Endothelial cell of umbilical vein (primary cell): ENCODE data around the gene TPX2.

DNA sequence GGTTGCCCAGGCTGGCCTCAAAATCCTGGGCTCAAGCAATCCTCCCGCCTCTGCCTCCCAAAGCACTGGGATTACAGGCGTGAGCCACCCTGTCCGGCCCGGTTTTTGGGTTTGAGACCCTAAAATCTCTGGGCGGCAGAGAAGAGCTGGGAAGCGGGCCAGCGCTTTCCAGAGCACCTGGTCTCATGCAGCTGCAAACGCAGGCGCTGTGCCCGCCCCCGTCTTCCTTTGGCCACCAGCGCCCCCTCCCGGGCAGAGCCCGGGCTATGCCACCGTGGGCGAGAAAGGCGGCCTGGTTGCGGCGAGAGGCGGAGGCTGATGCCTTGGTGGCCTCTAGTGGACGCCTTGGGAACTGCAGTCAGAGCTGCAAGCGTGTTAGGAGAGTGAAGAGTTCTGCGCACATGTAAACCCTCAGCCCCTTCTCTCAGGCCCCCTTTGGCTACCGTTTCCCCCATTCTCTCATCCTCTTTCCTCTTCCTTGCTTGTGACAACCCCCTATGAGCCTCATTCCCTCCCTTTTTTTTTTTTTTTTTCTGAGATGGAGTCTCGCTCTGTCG lies 7.7 kb downstream of the ID1 start:
- PRO-cap: no peak
CAGE:
- cytosol, long polyA minus RNA: no peak
- cytosol, long polyA plus RNA: no peak
- long polyA plus RNA: no peak
- nucleus, long polyA minus RNA: no peak
- nucleus, long polyA plus RNA: no peak

GRCh38 chr20:31675629-31676352 lies 38.1 kb downstream of the COX4I2 start:
- PRO-cap: no peak
CAGE:
- cytosol, long polyA minus RNA: no peak
- cytosol, long polyA plus RNA: no peak
- long polyA plus RNA: no peak
- nucleus, long polyA minus RNA: no peak
- nucleus, long polyA plus RNA: no peak

- PRO-cap: unidirectional peak, minus-strand start at chr20:31696196
CAGE:
- cytosol, long polyA minus RNA: no peak
- cytosol, long polyA plus RNA: no peak
- long polyA plus RNA: no peak
- nucleus, long polyA minus RNA: no peak
- nucleus, long polyA plus RNA: no peak
Observed at GRCh38 chr20:31695489-31696755, 26.7 kb downstream of the BCL2L1 start.

DNA sequence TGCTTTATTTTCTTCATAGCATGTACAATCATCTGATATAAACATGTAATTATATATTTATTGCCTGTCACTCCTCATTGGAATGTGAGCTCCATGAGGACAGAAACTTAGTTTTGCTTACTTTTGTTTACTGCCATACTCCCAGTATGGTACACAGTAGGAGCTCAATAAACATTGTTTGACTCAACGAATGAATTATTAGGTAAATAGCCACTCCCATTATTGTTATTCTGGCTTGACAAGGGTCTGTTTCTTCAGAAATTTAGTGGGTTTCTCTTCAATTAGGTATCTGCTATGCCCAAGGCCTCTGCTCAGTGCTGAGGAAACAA lies 6.4 kb downstream of the BCL2L1 start:
- PRO-cap: no peak
CAGE:
- cytosol, long polyA minus RNA: no peak
- cytosol, long polyA plus RNA: no peak
- long polyA plus RNA: no peak
- nucleus, long polyA minus RNA: no peak
- nucleus, long polyA plus RNA: no peak

- PRO-cap: bidirectional peak, plus-strand start at chr20:31739290, minus-strand start at chr20:31739109
CAGE:
- cytosol, long polyA minus RNA: start-site peak on the plus strand at chr20:31739280-31739355, 1,444 reads; start-site peak on the plus strand at chr20:31739475-31739555, 94 reads
- cytosol, long polyA plus RNA: start-site peak on the plus strand at chr20:31739280-31739384, 945 and 1,832 reads in 2 replicates
- long polyA plus RNA: start-site peak on the plus strand at chr20:31739266-31739386, 2,465 and 3,262 reads in 2 replicates
- nucleus, long polyA minus RNA: start-site peak on the minus strand at chr20:31739095-31739115, 18 reads; start-site peak on the plus strand at chr20:31739253-31739373, 3,828 reads; start-site peak on the plus strand at chr20:31739471-31739605, 477 reads
- nucleus, long polyA plus RNA: start-site peak on the plus strand at chr20:31739284-31739384, 835 and 1,479 reads in 2 replicates
Observed at GRCh38 chr20:31738568-31739910, at the start of gene TPX2. TSS of gene TPX2 (plus strand) at chr20:31739290.

DNA sequence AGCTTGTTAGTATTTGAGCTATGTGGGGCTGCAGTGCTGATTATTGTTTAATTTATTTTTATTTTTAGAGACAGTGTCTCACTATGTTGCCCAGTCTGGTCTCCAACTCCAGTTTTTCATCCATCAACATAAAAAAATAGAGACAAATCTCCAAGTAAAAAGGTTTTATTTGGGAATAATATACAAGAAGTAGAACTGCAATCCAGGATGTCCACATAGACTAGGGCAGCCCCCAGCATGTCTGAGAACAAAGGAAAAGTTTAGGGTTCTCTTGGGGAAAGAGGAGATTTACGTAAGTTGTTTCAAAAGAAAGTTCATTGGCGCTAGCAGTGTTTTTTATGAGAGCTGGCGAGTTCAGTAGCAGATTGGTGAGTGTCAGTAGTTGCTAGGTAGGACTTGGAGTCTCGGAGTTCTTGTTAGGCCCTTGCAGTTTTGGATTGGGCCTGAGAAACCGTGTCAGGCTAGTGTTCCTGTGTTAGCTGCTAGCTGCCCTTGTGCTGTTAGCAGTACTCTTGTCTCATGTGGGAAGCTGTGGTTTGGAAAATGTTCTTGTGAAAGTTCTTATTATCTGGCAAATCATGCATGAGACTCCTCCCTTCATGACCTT lies 24.6 kb downstream of the TTLL9 start:
- PRO-cap: no peak
CAGE:
- cytosol, long polyA minus RNA: no peak
- cytosol, long polyA plus RNA: no peak
- long polyA plus RNA: no peak
- nucleus, long polyA minus RNA: no peak
- nucleus, long polyA plus RNA: no peak

- PRO-cap: unidirectional peak, plus-strand start at chr20:32010613; unidirectional peak, minus-strand start at chr20:32010858
CAGE:
- cytosol, long polyA minus RNA: no peak
- cytosol, long polyA plus RNA: no peak
- long polyA plus RNA: no peak
- nucleus, long polyA minus RNA: no peak
- nucleus, long polyA plus RNA: no peak
Observed at GRCh38 chr20:32010577-32011297, 499 bp downstream of the CCM2L start.

DNA sequence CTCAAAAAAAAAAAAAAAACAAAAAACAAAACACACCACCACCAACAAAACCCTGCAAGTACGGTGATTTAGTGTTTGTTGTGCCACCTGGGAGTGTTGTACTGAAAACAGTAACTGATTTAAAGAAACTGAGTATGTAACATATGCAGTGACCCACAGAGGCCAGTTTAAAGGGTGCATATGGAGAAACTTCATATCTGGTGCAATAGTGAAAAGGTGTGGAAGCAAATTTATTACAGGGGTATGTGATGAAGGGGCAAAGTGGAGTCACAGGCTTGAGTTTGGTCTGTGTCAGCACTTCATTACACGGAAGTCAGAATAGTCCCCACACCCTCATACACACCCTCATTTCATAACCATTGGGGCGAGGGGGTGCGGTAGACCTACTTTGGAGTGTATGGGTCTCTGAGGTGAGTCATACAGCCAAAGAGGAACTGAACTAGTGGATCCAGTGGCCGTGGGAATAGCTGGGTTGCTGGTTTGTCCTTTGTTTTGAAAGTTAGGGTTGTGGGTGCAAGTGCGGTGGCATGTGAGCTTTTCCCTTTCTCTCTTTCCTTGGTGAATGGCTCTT lies 3.3 kb downstream of the TM9SF4 start:
- PRO-cap: no peak
CAGE:
- cytosol, long polyA minus RNA: no peak
- cytosol, long polyA plus RNA: no peak
- long polyA plus RNA: no peak
- nucleus, long polyA minus RNA: no peak
- nucleus, long polyA plus RNA: no peak

GRCh38 chr20:32195763-32196694 lies 11.5 kb downstream of the PLAGL2 start:
- PRO-cap: no peak
CAGE:
- cytosol, long polyA minus RNA: no peak
- cytosol, long polyA plus RNA: no peak
- long polyA plus RNA: no peak
- nucleus, long polyA minus RNA: no peak
- nucleus, long polyA plus RNA: no peak

- PRO-cap: no peak
CAGE:
- cytosol, long polyA minus RNA: no peak
- cytosol, long polyA plus RNA: no peak
- long polyA plus RNA: no peak
- nucleus, long polyA minus RNA: no peak
- nucleus, long polyA plus RNA: no peak
Observed at GRCh38 chr20:32209833-32210453, 2.3 kb downstream of the POFUT1 start.

DNA sequence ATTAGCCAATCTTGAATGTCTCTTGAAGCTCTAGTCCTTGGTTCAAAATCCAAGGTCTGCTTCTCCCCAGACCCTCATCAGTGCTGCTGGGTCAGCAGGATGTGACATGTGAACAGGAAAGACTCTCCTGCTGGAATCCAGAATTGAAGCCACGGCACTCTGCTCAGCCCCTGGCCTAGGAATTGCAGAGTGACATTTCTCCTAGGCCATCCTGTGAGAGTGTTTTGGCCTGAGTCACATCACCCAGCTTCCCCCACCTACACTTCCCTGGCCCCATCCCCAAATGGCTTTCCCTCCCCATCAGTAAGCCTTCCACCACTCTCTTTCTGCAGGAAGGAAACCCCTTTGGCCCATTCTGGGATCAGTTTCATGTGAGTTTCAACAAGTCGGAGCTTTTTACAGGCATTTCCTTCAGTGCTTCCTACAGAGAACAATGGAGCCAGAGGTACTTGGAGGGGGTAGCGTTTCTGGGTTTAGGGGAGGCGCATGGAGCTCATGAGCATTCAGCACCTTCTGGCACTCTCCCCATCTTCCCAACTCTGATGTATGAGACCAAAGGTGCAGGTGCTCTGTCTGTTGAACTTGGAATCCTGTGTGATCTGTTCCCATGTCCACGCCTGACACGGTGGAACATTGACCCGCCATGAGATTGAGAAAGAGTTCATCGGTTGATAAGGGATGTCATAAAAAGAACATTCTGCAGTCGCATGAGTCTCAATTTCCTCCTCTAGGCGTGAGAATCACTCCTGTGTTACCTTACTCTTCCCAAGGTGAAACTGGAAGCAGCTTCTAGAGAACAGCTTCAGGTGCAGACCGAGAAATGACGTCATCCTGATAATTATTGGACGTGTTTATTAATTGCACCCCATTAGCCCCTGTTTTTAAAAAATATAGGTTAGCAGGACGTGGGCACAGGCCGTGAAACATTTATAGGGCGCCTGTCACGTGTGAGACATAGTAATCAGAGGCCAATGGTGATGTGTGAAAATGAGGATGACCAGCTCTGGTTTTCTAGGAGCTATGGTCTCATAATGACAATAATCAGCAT lies 8.9 kb downstream of the POFUT1 start:
- PRO-cap: no peak
CAGE:
- cytosol, long polyA minus RNA: no peak
- cytosol, long polyA plus RNA: no peak
- long polyA plus RNA: no peak
- nucleus, long polyA minus RNA: no peak
- nucleus, long polyA plus RNA: no peak

- PRO-cap: no peak
CAGE:
- cytosol, long polyA minus RNA: no peak
- cytosol, long polyA plus RNA: no peak
- long polyA plus RNA: no peak
- nucleus, long polyA minus RNA: no peak
- nucleus, long polyA plus RNA: no peak
Observed at GRCh38 chr20:32289640-32290106, 12.2 kb downstream of the KIF3B start.

DNA sequence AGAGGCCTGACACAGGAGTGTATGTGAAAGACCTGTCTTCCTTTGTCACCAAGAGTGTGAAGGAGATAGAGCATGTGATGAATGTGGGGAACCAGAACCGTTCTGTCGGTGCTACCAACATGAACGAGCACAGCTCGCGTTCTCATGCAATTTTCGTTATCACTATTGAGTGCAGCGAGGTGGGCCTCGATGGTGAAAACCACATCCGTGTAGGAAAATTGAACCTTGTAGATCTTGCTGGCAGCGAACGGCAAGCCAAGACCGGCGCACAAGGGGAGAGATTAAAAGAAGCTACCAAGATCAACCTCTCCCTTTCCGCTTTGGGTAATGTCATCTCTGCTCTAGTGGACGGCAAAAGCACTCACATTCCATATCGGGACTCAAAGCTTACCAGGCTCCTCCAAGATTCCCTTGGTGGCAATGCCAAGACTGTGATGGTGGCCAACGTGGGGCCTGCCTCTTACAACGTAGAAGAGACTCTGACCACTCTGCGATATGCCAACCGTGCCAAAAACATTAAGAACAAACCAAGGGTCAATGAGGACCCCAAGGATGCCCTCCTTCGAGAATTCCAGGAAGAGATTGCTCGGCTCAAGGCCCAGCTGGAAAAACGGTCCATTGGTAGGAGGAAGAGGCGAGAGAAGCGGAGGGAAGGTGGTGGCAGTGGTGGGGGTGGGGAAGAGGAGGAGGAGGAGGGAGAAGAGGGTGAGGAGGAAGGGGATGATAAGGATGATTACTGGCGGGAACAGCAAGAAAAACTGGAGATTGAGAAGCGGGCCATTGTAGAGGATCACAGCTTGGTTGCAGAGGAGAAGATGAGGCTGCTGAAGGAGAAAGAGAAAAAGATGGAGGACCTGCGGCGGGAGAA lies 33.1 kb downstream of the KIF3B start:
- PRO-cap: no peak
CAGE:
- cytosol, long polyA minus RNA: start-site peak on the plus strand centred at position 148 of the sequence, 256 bp wide, 12 reads; start-site peak on the plus strand centred at position 698 of the sequence, 44 bp wide, 44 reads
- cytosol, long polyA plus RNA: start-site peak on the plus strand centred at position 248 of the sequence, 112 bp wide, 8 and 19 reads in 2 replicates; start-site peak on the plus strand centred at position 692 of the sequence, 44 bp wide, 34 and 100 reads in 2 replicates
- long polyA plus RNA: start-site peak on the plus strand centred at position 687 of the sequence, 68 bp wide, 108 and 98 reads in 2 replicates
- nucleus, long polyA minus RNA: no peak
- nucleus, long polyA plus RNA: no peak

- PRO-cap: bidirectional peak, plus-strand start at chr20:32357510, minus-strand start at chr20:32357500
CAGE:
- cytosol, long polyA minus RNA: no peak
- cytosol, long polyA plus RNA: no peak
- long polyA plus RNA: no peak
- nucleus, long polyA minus RNA: no peak
- nucleus, long polyA plus RNA: no peak
Observed at GRCh38 chr20:32357422-32357695, 772 bp upstream of the ASXL1 start.

- PRO-cap: no peak
CAGE:
- cytosol, long polyA minus RNA: no peak
- cytosol, long polyA plus RNA: no peak
- long polyA plus RNA: no peak
- nucleus, long polyA minus RNA: no peak
- nucleus, long polyA plus RNA: no peak
Observed at GRCh38 chr20:32479650-32480488, 105.3 kb downstream of the NOL4L start.

DNA sequence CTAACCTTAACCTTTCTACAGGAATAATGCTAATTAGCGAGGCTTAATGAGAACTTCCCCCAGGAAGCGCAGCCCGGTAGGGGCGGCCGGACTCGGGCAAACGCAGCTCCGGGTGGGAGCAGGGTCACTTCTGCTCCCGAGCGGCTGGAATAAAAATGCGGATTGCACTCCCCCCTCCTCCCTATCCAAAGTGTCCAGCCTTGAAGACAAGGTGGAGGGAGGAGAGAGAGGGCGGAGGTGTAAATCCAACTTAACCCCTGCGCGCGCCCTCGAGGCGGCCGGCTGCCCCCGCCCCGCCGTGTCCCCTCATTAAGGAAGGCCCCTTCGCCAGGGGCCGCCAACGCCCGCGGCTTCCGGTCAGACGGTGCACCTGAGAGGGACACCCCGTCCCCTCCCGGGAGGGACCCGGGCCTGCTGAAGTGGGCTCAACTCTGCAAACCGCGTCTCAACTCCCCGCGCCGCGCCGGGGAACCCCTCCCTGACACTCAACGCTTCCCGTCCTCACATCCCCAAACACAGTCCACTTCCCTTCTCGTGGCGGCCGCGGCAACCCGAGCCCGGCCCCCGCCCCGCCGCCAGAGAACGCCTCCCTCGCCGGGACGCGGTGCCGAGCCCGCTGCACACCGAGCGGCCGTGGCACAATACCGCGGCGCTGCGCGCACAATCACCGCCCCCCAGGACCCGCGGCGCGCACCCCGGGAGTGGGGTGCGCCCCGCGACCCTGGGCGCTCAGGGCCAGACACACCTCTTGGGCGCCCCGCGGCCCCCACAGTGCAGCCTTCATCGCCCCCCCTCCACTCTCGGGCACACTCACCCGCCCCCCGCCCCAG lies 102.6 kb downstream of the NOL4L start:
- PRO-cap: bidirectional peak, plus-strand start at position 578 of the sequence, minus-strand start at position 487 of the sequence
CAGE:
- cytosol, long polyA minus RNA: no peak
- cytosol, long polyA plus RNA: no peak
- long polyA plus RNA: no peak
- nucleus, long polyA minus RNA: no peak
- nucleus, long polyA plus RNA: no peak

DNA sequence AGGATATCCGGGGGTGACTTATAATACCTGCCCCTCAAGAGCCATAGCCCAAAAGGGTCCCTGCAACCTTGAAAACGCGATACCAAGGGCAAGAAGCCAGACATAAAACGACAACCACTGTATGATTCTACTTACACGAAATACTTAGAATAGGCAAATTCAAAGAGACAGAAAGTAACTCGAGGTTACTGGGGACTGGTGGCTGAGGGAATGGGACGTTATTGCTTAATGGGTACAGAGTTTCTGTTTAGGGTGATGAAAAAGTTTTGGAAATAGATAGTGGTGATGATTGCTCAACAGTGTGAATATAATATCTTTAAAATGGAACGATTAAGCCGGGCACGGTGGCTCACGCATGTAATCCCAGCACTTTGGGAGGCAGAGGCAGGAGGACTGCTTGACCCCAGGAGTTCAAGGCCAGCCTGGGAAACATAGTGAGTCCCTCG lies 71.9 kb downstream of the NOL4L start:
- PRO-cap: no peak
CAGE:
- cytosol, long polyA minus RNA: no peak
- cytosol, long polyA plus RNA: no peak
- long polyA plus RNA: no peak
- nucleus, long polyA minus RNA: no peak
- nucleus, long polyA plus RNA: no peak

DNA sequence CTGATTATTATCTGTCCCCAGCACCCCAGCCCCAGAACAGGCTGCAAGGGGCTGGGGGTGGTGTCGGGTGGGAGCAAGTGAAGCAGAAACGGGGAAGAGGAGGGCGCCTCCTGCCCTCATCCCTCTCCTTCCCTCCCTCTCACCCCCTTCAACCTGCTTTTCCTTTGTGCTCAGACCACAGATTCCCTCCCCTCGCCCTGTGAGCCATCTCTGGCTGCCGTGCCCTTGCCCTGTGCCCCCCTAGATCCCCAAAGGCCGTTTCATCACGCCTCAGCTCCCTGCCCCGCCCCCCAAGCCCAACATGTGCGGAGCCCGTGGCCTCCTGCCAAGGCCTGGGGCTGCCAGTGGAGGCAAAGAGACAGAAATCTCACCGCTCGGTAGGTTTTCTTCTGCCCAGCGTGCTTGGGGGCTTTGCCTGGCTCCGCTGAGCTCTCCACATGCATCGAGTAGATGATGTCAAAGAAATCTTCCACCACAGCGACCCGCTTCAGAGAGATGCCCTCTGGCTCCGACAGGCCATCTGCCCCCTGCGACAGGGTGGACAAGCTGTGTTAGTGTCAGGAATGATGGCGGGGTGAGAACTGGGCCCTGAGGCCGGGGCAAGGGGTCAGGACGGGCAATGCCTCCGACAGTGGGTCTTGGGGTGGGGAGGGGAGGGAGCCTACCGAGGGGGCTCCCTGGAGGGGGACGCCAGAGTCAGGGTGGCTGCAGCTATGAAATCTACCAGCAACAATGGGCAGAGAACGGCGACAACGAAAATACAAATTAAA lies 57.6 kb downstream of the NOL4L start:
- PRO-cap: no peak
CAGE:
- cytosol, long polyA minus RNA: no peak
- cytosol, long polyA plus RNA: no peak
- long polyA plus RNA: no peak
- nucleus, long polyA minus RNA: no peak
- nucleus, long polyA plus RNA: no peak

DNA sequence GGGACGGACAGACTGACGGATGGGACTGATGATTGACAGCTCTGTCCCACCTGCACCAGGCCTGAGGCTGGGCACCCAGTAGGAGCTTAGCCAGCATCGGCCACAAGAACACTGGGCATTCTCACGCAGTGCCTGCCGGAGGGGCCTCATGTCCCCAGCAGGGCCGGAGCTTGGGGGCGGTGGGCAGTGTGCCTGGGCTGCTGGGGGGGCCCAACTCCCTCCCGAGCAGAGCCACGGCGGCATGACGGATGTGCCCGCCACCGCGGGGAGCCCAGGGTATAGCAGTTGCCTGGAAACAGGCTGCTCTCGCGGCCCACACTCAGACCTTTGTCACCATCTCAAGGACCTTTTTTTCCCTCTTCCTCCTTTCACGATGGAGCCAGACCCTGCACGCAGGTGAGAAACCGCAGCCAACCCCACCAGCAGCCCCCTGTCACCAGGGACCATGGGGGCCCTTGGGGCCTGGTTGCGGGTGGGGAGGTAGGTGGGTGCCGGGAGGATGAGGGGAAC lies 24.3 kb downstream of the NOL4L start:
- PRO-cap: no peak
CAGE:
- cytosol, long polyA minus RNA: no peak
- cytosol, long polyA plus RNA: no peak
- long polyA plus RNA: no peak
- nucleus, long polyA minus RNA: no peak
- nucleus, long polyA plus RNA: no peak

- PRO-cap: no peak
CAGE:
- cytosol, long polyA minus RNA: no peak
- cytosol, long polyA plus RNA: no peak
- long polyA plus RNA: no peak
- nucleus, long polyA minus RNA: no peak
- nucleus, long polyA plus RNA: no peak
Observed at GRCh38 chr20:32585675-32586045, 527 bp upstream of the NOL4L start.